Pericardium fibroblast (primary cell): ENCODE measurements around the gene TRIM29.

DNA sequence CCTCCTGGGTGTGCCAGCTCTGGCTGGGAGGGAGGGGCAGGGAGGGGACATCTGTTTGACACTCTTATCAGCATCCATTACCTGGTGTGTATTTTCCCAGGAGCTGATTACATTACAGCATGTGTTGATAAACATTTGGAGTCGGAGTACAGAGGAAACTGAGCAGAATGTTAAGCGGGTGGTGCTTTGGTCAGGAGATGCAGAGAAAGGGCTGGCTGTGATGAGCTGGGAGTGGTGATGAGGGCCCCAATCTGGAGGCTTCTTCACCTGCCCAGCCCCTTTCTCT lies 11.1 kb upstream of the NECTIN1 start:
- RAMPAGE, long total RNA: no peak

GRCh38 chr11:119779676-119780190 lies 50.7 kb upstream of the NECTIN1 start:
- RAMPAGE, long total RNA: no peak

DNA sequence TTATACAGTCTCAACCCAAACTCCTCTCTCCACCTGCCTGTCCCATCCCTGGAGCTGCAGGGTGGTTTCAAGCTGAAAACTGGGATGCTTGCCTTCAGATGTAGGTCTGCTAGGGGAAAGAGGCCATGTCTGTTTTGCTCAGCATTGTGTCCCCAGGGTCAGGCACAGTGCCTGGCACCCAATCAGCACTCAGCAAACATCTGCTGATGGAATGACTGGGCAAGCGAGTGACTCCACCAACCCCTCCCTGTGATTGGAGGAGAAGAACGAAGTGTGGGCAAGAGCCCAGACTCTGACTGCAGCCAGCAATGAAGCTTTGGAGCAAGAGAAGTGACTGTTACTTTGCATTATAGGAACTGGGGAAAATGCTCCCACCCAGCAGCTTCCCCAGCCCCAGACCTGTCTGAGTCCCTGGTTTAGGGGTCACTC lies 147.6 kb downstream of the TRIM29 start:
- RAMPAGE, long total RNA: no peak

DNA sequence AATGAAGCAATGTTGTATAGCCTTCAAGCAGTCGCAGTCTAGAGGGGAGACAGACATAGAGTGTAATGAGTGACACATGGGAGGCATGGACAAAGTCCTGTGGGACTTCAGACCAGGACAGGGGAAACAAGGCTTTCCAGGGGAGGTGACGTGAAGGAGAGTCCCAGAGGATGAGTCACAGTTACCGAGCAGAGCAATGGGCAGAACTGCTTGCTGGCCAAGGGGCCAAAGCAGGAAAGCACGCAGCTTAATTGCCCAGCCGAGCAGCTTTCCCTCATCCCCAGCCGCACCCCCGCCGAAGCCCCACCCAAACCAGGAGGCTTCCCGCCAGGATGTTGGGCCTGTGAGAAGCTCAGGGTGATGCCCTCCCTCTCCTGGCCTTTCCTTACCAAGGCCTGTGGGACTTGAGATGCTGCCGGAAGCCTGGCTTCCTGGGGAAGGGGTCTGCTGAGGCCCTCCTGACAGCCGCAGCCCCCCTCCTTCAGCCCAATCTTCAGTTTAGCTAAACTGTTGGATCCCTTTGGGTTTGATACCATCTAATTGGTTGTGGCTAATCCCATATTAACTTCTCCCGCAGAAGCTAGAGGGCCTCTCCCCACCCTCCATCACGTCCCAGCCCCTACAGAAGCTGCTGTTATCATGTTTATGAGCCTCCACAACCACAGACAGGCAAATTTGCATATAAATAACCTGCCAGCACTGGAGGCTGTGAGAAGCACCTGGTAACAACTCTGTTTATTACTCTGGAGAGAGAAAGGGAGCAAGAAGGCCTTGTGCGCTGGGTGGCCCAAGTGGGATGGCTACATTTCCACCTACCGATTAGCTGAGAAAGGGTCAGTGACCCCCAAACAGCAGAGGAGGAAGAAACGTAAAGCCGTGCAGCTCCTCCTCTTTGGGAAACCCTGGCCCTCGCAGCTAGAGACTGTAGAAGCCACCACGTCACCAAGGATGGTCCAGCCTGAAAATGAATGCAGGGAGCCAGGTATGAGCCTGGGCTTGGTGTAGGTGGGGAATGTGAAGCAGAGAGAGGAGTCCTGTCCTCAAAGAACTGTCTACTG lies 80.0 kb downstream of the TRIM29 start:
- RAMPAGE, long total RNA: no peak

DNA sequence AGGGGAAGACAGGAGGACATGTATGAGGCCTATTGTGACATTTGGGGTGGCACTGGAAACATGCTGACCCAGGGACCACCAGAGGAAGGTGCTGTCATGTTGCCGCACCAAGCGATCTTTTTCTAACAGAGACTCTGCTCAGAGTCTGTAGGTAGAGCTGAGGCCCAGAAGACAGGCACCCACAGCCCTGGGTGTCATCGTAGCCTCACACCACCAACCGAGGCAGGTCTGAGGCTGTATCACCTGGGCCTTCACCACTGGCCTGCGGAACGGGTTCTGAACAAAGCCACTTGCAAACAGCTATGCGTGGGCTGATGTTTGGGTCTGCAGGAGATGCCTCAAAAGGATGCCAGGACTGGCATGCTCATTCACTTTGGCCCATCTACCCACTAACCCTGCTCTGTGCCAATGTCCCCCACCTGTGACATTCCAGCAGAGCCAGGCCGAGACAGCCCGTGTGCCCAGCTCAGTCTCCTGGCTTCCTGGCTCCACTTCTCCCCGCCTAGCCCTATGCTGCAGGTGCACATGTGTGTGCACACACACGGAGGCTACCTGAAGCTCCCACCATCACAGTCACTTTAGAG lies 3.7 kb downstream of the TRIM29 start:
- RAMPAGE, long total RNA: no peak

DNA sequence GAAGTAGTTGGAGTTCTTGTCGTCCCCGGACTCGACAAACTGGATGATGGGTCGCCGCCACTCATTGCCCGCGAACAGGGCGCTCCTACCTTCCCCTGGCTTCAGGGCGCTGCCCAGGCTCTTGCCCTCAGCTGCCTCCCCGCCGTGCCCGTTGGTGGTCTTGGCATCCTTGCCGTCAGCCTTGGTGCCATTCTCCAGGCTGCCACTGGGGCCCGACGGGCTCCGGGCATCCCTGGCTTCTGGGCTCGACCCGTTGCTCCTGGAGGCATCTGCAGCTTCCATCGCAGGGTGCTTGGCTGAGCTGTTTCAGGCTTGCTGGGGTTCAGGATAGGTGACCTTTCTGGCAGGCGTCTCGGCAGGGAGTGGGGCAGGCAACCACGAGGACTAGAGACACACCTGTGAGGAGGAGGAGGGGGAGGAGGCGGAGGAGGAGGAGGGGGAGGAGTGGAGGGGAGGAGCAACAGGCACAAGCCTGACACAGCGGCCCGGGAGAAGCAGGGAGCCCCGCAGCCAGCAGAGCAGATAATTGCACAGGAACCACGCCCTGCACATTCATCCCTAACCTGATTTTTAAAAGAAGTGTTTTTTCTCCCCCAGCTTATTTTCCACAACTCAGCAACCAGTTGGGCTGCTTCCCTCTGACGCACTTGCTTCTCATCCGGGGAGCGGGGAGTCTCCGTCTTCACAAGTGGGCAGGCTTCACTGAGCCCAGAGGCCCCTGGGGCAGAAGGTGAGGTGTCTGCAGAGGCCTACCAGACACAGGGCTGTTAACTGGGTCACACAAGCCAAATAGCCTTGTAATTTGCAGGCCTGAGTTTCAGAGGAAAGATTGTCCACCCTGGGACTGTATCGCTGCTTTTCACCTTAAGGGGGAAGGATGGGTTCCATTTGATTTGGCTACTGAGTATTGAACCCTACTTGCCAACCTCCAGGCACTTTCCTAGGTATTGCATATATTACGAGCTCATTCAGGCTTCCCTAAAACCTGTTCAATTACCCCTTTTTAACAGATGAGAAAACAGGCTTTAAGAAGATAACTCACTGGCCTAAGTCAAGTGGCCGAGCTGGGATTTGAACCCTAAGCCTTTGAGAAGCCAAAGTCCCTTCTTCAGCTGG lies at the start of gene TRIM29:
Gene TRIM29, minus strand, starts transcription at position 364 of the 1,116 bp plus-strand sequence.
- RAMPAGE, long total RNA: no peak

DNA sequence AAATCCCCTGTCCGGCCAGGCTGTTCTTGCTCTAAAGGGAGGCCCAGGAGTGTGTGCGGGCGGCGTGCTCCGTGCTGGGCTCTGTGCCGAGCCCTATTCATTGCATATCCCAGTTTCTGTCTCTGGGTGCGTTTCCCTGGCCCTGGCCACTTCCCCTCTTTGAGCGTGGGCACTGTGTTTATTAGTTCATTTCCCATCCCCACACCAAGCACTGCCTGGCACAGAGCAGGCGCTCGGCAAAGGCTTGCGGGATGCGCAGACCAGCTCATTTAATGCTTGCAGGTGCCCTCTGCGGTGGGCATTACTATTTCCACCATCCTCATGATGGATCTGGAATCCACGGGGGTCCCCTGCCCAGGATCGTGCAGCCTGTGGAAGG lies 31.6 kb upstream of the TRIM29 start:
- RAMPAGE, long total RNA: no peak

GRCh38 chr11:120188837-120189277 lies 22.0 kb upstream of the OAF start:
- RAMPAGE, long total RNA: no peak

DNA sequence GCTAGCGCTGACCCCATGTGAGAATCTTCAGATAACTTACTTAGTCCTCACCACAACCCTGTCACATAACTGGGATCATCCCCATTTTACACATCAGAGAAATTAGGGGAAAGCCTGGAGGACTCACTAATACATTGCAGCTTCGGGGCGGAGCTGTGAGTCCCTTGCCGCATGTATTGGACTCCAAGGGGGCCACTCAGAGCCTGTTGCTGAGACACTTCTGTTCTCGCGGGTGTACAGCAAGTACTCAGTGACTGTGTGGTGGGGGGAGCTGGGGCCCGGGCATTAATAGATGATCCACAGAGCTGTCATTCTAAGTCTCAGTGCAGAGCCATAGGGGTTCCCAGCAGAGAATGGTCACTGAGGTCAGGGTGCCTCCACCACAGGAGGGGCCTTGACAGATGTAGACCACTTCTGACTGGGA lies 13.5 kb downstream of the OAF start:
- RAMPAGE, long total RNA: no peak

- RAMPAGE, long total RNA: no peak
Measured at GRCh38 chr11:120245480-120245960, 5.6 kb downstream of the POU2F3 start.

- RAMPAGE, long total RNA: no peak
Measured at GRCh38 chr11:120279503-120279986, 39.6 kb downstream of the POU2F3 start.

DNA sequence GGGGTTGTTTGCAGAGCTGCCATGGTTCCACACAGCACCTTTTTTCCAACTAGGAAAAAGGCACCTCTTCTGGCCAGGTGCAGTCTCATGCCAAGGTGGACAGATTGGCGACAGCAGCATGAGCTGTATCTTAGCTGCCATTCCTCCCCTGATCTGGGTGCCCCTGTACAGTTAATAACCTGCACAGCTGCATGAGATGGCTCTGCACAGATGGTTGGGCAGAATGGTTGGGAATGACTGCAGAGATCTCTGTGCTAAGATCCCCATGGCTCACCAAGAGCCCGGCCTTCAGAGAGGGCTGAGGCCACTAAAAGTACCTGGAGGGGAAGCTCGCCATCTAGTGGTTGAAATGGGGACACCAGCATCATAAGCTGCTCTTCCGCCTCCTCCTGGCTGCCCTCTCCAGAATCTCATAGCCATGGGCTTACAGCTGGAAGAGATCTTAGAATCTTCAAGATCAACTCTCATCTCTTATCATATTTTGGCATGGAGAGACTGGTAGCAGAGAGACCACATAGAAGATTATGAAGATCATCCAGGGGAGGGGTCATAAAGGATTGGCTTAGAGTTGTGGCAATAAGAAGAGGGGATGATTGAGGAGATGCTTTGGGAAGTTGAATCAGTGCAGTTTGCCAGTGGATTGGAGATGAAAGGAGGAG lies 22.1 kb upstream of the TLCD5 start:
- RAMPAGE, long total RNA: no peak

DNA sequence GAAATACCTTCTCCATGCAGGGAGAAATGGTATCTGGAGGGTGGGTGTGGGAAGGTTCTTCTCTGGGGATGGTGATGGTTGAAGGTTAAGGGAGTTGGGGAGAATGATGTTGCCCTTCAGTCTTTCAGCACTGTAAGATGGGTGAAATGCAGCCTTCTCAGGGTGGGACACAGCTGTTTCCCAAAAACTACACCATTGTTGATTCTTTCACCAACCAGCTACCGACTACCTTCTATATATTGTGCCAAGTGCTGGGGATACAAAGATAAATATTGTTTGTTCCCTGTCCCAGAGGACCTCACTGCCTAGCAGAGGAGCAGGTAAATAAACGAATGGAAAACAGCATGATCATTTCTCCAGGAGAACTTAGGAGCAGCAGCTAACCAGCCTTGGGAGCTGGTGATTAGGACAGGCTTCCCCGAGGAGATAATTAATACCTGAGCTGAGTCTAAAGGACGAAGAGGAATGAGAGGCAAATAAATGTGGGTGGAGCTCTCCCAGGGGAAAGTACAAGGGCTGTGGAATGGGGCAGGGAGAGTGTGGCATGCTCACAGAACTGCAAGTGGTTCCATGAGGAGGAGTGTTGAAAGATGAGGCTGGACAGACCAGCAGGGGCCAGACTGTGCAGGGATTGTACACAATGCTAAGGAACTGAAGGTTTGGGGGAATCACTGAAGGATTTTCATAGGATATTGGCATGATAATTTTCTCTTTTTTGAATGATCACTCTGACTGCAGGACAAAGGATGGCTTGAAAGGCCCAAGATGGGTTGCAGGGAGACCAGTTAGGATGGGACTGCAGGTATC lies 14.3 kb upstream of the TLCD5 start:
- RAMPAGE, long total RNA: no peak

GRCh38 chr11:120326328-120326527 lies 1.1 kb downstream of the TLCD5 start:
- RAMPAGE, long total RNA: no peak

GRCh38 chr11:120337310-120337893 lies 1.2 kb downstream of the ARHGEF12 start:
- RAMPAGE, long total RNA: no peak

DNA sequence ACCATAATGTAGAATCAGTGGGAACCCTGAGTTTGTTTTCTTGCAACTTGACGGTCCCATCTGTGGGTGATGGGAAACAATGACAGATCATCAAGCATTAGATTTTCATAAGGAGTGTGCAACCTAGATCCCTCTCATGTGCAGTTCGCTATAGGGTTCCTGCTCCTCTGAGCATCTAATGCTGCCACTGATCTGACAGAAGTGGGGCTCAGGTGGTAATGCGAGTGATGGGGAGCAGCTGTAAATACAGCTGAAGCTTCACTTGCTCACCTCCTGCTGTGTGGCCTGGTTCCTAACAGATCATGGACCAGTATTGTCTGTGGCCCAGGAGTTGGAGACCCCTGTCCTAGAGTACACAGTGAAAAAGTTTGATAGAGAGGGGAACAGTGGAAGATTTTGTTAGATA lies 47.2 kb downstream of the ARHGEF12 start:
- RAMPAGE, long total RNA: no peak

- RAMPAGE, long total RNA: no peak
Measured at GRCh38 chr11:120404475-120405027, 68.3 kb downstream of the ARHGEF12 start.

DNA sequence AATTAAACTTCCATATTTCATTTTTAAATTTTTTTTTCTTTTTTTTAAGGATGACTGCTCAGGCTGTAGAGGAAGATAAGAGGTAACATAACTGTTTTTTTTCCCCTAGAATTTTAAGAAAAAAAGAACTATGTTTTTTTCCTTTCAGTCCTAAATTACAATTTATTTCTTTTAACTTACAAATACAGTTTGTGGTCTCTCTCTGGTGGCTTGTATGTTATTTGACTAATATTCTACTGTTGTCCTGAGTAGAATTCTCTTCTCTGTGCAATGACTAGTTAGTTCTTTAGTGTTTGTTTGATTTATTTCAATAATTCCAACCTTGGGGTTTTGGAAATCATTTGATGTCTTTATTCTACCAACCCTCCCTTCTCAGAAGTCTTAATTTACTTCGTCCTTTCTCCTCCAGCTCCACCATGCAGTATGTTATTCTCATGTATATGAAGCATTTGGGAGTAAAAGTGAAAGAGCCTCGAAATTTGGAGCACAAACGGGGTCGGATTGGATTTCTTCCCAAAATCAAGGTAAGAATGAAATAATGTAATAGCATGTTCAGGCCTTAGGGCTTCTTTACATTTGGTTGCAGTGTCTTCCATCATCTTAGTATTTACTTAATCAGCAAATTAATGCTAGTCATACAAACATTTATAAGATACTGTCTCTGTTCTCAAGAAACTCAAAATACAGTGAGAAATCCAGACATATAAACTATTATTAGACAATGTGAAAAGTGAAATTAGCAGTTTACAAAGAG lies 63.5 kb upstream of the GRIK4 start:
- RAMPAGE, long total RNA: no peak

DNA sequence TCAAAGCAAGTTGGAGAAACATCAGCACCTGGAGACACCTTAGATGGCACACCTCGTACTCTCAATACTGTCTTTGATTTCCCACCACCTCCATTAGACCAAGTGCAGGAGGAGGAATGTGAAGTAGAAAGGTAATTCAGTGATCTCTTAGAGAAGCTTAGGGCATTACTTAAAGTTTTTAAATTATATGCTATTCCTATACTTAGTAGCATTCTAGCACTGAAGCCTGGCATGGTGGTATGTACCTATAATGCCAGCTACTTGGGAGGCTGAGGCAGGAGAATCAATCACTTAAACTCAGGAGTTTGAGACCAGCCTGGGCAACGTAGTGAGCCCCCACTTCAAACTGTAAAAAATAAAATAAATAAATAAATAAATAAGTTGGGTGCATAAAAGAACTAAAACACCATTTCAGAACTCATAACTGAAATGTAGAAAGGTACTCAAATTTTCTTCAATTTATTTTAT lies 54.4 kb upstream of the GRIK4 start:
- RAMPAGE, long total RNA: no peak

DNA sequence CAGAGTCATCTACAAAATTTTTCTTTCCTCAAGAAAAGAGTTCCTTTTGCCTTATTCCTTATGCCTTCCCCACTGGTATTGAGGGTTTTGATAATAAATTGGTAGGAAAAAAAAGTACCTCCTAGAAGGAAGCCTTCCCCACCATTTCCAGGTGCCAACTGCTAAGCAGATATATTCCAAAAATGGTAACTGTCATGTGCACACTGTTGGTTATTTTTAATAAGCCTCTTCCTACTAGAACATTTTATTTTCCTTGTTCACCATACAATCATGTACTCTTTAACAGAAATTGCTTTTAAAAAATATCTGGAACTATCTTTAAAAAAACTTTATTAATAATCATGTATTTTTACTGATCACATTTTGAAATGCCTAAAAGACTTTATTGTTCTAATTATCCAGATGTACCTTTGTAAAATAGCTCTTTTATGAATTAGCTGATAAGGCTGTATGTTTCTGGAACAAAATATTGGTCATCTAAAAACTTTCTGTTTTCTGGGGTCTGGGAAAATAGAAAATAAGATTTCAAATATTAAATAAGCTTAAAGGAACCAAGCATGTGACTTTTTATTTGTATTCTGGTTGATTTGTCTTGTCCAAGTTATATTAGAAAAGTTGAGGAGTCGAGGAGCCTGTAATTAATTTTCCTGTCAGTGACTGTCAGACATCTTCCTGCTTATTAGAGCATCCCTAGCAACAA lies 22.9 kb upstream of the GRIK4 start:
- RAMPAGE, long total RNA: no peak